A375 (cell line): ENCODE data around the genes NISCH, STAB1 and DCP1A.

DNA sequence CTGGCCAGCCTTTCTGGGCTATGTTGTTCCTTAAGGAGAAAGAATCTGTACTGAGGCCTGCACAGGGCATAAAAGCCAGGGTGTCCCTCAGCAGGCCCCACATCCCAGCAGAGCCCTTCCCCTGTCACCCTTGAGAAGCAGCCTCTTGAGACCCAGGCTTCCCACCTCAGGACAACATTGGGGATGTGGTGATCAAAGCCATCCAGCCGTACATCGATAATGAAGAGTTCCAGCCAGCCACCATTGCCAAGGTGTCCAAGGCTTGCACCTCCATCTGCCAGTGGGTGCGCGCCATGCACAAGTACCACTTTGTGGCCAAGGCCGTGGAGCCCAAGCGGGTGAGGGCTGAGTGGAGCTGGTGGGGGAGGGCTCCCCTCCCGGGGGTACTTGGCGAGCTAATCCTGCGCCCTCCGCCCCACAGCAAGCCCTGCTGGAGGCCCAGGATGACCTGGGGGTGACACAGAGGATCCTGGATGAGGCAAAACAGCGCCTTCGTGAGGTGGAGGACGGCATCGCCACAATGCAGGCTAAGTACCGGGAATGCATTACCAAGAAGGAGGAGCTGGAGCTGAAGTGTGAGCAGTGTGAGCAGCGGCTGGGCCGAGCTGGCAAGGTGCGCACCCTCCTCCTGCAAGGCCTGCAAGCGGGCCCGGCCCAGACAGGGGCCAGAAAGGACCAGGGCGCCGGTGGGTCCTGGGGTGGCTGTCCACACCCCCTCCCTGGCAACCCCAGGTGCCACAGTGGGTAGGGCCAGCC, 21.6 kb downstream of the BAP1 start:
- RAMPAGE, long total RNA = no peak

DNA sequence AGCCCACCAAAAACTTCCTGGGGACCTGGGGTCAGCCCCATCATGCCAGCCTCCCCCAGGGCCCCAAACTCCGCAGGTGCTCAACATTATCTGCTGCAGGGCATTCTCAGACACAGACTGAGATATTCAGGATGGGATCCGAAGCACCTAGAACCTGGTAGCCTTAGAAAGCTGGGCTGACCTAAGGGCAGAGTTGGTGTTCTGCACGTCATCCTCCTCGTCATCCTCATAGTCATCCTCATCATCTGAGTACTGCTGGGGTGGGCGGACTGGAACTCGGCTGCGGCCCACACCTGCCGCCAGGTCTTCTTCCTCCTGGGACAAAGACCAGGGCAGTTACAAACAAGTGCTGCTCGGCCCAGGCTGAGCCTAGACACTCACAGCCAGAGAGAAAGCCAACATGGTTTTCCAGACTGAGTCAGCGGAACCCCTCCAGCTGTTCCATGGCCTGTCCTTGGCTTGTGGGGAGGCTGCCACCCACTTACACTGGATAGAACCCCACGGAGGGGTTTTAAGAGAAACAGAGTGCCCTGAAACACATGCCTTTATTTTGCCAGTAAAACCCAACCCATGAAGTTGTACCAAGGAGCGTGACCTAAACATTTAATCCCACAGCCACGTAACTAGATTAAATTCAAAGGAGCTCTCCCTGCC, 5.4 kb downstream of the BAP1 start:
- RAMPAGE, long total RNA = no peak

DNA sequence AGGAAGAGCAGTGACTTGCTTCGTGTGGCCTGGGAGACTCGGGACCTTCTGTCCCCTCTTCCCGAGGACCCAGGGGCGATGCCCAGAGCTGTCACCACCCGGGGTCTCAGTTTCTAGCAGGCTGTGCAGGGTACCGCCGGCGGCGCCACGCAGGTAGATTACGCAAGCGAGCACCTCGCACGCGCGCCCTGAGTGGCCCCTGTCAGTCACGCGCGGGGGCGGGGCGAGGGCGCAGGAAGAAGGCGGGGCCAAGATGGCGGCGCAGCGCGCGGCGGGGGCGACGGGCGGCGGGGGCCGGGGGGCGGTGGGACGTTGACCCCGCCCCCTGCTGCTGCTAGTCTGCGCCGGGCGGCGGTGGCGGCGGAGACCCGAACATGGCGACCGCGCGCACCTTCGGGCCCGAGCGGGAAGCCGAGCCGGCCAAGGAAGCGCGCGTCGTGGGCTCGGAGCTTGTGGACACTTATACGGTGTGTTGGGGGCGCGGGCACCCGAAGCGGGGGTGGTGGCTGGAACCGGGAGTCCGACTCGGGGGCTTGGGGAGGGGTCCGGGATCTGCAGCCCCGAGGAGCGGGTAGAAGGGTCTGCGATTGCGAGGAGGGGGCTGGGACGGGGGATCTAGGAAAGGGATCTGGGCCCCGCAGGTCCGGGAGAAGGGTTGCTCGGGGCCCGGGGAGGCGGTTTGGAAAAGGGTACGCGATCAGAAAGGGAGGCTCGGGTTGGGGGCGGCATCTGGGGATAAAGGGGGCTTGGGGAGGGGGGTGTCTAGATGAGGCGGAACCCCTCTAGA, at the start of gene NISCH:
Gene NISCH (plus strand): TSS at position 337 of the 787 bp plus-strand sequence.
- RAMPAGE, long total RNA = no peak

DNA sequence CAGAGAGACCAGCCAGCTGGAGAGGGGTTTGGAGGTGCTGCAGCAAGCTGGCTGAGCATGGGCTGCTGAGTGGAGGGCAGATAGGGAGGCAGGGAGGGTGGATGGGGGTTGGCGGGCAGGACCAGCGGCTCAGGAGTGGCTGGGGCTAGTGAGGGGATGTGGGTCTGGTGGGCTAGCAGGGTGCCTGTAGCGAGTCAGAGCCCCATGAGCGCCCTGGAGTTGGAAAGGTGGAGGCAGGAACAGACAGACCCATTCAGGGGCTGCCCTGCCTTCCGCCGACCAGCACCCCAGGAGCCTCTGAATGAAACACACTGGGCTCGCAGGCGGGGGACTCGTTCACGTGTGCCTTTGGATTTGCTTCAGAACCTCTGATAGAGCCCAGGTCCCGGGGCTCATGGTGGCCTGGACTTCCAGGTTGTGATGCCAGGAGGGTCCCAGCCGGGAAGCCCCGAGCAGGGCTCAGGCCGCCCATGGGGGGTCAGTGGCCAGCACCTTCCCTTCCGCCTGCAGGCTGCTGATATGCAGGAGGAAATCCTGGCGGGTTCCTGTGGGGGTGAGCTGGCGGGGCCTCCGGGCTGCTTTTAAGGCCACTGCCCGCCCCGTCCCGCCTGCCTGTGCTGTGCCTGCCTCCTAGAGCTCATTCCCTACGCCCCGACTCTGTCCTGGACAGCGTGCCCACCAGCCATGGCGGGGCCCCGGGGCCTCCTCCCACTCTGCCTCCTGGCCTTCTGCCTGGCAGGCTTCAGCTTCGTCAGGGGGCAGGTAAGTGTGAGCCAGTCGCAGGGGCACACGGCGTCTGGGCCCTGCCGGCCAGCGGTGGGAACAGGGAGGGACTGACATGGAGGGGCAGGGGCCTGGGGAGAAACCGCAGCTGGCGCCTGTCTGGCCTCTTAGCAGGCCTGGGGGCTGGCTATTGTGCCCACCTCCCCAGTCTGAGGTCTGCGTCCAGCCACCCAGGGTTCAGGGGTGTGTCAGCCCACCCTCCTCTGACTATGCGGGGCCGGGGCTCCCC, at the start of gene STAB1:
Gene STAB1 (plus strand): TSS at position 609 of the 1,012 bp plus-strand sequence.
- RAMPAGE, long total RNA = no peak

GRCh38 chr3:52498646-52499104, 3.5 kb downstream of the STAB1 start:
- RAMPAGE, long total RNA = no peak

DNA sequence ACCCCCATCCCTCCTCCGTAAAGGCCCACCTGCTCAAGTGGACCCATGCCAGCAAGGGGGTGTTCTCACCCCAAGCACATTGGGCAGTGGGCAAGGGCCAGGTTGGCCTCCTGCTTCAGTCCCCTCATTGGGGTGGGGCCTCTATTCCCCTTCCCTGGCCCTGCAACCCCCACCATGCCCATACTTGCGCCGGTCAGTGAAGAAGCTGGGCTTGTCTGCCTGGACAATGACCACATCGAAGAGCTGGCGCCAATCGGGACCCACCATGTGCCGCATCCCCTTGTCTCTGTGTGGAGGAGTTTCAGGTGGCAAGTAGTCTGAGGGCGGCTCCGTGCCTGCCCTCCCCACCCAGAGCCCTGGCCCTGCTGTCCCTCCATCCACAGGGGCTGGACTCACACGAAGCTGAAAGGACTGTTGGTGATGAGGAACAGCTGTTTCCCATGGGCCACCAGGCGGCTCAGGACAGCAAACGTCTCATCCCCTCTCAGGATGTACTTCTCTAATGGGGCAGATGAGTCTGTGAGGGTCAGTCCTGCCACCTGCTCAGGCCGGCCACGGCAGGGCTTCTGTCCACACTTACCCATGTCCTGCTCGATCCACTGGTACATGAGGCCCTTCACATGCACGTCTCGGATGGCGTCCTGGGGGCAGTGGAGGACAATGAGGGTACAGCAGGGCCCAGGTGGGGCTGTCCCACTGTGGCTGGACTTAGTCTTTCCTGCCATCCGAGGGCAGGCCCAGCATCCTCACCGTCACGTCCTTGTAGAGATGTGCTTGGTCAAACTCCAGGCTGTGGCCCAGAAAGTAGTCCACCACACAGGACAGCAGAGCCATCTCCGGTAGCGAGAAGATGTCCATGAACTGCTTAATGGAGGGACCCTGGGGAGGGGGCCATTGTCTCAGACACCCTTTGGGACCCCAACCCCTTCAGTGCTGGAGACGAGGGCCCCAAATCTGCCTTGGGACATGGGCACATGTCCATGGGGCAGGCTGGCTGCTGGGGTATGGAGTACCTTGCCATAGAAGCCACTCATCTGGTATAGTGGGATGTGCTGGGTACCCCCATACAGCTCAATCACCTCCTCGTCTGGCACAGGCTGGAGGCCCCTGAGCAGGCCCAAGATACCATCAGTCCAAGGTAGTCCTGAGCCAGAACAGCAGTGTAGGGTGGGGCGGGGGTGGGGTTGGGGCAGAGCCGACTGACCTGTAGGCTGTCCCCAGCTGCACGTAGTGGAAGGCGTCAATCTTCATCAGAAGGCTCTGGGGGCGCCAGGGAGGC, 5.8 kb downstream of the NT5DC2 start:
- RAMPAGE, long total RNA = no peak

DNA sequence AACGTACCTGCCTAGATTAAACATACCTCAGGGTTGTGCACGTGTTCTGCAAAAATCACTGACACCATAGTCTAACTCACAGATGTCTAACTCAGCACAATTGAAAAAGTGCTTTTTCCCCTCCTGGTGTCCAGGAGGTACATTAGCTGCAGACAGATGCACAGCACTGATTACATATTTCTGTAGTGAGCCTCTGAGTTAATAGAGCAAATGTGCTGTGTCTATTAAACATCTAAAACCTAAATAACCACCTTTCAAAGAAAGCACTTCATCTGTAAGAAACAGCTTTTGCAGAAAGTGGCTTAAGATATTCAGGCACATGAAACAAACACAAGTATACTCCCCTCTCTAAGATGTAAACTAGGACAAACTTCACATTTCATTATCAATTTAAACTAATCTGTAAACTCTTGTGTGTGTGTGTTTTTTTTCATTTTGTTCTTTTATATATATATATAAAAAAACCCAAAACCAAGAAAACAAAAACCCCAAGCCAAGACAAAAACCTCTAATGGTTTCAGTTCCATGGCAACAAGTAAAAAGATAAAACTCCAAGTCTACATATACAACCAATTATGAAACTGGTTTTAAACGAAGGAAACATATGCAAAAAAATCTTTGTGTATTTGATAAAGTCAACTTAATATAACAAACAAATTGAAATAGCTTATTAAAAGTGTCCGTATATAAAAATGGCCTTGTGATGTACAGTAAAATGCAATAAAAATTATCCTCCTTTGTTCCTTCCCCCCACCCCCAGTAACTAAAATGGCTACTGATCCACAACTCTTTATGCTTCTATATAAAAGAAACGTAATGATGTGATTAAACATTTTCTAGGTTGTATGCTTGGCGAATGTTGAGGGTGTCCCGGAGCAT, 11.1 kb downstream of the UQCC5 start:
- RAMPAGE, long total RNA = no peak

GRCh38 chr3:52695912-52696351, 9.7 kb downstream of the GLT8D1 start:
- RAMPAGE, long total RNA = no peak

GRCh38 chr3:52715126-52715409, 9.2 kb downstream of the SPCS1 start:
- RAMPAGE, long total RNA = no peak

DNA sequence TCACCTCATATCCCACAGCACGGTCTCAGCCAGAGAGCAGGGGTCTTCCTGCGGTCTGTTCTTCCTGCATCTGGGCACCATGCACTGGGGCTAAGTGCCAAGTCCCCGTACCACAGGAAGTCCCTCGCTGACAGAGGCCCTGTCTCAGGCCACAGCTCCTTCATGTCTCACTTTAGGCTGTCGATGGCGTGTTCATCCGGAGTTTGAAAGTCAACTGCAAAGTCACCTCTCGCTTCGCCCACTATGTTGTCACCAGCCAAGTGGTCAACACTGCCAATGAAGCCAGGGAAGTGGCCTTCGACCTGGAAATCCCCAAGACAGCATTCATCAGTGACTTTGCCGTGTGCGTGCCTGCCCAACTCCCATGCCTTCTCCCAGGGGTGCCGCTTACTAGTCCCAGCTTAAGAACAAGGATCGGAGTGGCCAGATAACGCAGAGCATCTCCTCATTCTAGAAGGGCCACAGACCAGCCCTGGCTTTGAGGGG, 808 bp downstream of the ITIH1 start:
- RAMPAGE, long total RNA = no peak

DNA sequence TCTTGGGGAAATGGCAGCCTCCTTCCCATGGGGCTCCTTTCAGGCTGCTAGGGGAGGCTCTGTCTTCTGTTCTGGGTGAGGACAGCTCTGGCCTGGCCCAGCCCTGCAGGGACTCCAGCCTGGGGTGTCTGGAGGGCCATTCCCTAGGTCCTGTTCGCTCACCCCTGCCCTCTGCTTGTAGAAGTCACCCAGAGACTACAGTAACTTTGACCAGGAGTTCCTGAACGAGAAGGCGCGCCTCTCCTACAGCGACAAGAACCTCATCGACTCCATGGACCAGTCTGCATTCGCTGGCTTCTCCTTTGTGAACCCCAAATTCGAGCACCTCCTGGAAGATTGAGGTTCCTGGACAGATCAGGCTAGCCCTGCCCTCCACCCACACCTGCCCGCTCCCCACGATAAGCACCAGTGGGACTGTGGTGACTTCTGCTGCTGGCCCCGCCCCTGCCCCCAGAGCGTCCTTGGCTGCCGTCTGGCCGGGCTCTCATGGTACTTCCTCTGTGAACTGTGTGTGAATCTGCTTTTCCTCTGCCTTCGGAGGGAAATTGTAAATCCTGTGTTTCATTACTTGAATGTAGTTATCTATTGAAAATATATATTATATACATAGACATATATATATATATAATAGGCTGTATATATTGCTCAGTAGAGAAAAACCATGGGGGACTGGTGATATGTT, 31.1 kb downstream of the PRKCD start:
- RAMPAGE, long total RNA = no peak

- RAMPAGE, long total RNA = no peak
Observed at GRCh38 chr3:53225371-53226214, 30.2 kb downstream of the TKT start.

DNA sequence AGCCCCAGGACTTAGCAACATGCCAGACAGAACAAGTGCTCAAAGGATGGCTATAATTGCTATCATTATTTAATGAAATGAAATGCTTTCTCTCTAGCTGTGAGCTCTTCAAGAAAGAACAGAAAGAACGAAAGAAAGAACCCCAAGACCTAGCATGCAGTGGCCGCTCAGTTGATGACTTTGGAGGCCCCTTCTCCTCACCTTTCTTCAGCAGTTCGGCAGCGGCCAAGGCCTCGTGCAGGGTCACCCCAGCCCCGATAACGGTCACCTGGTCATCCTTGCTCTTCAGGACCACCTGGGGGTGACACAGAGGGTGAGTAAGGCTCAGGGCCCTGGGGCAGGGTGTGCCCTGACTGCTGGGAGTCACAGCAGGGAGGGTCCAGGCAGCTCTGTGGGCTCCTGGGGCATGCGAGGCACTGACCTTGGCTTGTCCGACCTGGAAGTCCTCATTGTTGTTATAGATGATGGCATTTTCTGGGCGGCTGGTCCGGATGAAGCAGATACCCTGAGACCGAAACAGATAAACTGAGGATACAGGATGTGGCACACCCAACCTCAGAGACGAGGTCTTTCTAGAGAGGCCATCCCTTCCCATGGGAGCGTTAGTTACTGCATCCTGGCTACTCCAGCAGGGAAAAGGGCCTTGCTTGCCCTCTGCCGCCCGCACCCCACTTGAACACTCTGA, 27.8 kb downstream of the TKT start:
- RAMPAGE, long total RNA = no peak

- RAMPAGE, long total RNA = no peak
Observed at GRCh38 chr3:53264465-53265052, 8.7 kb upstream of the TKT start.

DNA sequence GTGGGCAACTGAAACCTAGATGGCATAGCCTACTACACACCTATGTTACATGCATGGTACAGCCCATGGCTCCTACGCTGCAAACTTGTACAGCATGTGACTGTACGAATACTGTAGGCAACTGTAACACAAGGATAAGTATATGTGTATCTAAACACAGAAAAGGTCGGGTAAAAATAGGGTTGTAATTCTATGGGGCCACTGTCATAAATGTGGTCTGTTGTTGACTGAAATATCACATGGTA, 27.0 kb upstream of the TKT start:
- RAMPAGE, long total RNA = no peak

DNA sequence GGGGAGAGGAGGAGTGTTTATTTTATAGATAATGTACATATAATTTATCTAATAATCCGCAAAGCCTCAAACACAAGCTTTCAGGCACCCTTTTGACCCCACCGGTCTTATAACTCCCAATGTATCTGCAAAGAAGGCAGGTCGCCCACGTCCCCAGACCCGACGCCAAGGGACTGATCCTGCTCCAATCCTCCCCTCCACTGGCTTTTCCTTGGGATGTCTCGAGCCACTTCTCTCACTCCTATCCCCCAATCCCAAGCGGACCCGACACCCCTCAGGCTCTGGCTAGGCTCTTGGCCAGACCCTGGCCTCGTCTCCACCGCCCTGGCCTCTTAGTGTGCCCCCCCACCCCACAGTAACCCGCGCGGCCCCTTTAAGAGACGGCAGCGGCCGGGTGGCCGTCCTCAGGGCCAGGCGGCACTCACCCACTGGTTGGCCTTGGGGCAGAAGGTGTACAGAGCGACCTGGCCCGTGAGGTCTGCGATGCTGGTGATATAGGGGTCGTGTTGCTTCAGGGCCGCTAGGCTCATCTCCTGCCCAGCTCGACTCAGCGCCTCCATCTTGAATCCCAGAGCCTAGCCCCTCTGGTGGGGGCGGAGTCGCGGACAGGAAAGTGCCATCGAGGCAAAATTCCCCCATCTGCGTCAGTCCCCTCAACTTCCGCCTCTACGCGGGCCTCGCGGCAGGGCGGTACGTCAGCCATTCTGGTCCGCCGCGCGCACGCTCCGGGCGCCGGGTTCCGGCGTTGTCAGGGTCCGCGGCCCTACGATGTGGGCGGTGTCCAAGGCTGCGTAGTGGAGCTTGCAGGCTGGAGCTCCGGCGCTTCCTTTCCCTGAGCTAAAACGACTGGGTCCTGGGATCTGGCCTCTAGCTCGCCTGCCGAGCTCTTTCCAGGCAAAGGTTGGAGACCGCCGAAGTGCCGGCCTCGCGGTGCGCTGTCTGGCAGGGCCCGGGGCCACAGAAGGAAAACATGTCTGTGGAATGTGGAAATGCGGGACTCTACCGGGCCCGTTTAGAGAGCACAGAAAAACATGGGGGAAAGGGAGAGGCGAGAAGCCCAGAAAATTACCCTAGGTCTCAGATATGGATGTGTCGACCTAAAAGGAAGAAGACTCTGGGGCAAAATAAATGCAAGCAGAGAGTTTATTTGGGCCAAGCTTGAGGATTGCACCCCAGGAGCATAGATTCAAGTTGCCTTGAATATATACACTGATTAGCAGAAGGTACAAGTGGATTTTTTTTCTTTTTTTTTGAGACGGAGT, at the start of gene DCP1A:
Gene DCP1A (minus strand): TSS at position 586 of the 1,262 bp plus-strand sequence.
- RAMPAGE, long total RNA = no peak

DNA sequence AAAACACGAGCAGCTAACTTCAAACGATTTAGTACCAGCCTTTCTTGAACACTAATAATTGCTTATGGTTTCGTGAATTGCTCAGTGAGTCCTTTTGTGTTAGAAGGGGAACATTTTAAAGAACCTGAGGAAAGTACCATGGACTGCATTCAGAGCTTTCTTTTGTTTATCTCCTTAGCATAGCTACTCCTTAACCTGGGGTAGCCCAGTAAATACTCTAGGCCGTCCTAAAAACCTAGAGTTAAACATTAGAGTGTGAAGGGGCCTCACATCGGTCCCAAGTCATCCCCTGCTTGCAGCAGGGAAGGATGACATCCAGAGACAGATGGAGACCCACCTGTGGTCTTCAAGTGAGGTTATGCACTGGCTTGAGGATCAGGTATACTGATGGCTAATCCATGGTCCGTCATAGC, 1.7 kb downstream of the IL17RB start:
- RAMPAGE, long total RNA = no peak

- RAMPAGE, long total RNA = no peak
Observed at GRCh38 chr3:53893108-53893511, 1.5 kb upstream of the SELENOK start.

DNA sequence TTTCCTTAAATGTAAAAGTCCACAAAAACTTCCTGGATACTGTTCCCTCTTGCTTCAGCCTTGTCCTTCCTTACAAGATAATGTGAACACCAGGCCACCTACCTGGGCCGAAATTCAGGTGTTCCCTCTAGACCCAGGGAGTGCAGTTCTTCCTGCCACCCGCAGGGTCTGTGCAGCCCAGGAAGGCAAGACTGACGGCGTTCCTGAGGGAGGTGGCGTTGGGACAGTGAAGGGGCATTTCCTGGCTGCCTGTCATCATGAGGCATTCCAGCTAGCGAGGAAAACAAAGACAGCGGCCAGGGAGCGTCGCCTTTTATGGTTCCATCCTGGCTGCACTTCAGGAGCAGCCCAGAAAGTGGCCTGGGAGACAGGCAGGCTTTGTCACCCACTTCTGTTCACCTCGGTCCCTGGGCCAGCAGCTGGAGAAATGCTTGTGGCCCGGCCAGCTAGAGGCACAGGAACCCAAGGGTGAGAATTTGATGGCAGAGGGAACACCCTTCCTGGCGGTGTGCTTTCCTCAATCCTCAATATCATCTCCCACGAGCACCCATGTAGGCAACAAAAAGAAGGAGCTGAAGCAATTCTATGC, 84.9 kb upstream of the WNT5A start:
- RAMPAGE, long total RNA = no peak

DNA sequence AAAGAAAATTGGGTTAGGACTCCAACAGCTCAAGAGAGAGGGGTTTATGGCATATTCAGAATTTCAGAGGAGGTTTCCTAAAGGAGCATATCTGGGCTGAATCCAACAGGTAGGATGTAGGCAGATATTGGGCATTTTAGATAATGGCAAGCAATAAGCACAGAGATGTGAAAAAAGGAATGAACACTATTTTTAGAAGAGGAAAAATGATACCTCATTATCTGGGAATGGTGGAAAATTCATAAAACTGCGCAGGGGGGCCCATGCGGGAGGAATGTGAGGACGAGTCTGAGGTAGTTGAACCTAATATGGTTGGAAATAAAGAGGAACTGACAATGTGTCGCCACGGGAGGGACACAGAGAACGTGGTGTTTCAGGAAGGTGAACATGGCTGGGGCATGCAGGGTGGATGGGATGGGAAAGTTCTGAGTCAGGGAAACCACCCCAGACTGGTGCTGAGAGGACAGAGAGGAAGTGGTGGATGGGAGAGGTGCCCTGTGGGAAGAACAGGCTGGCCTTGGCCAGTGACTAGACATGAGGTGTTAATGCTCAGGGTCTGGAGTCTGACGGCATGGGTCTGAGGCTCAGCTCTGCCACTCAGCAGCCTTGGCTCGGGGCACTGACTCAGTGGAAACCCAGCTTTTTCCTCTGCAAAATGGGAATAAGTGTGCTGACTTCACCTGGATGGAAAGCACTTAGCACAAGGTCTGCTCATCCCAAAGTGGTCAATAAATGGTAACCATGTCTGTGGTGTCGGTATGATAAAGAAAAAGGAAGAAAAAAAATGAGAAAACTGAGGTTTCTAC, 137.1 kb upstream of the WNT5A start:
- RAMPAGE, long total RNA = no peak